Mucosa of descending colon (tissue), 1 donor: ENCODE measurements around a stretch of chr9.

GRCh38 chr9:134136229-134136347 is 206 bp downstream of the WDR5 start:
- PRO-cap, result no peak

- PRO-cap, result no peak
These were observed 2.2 kb downstream of the WDR5 start for GRCh38 chr9:134138109-134138498.

DNA sequence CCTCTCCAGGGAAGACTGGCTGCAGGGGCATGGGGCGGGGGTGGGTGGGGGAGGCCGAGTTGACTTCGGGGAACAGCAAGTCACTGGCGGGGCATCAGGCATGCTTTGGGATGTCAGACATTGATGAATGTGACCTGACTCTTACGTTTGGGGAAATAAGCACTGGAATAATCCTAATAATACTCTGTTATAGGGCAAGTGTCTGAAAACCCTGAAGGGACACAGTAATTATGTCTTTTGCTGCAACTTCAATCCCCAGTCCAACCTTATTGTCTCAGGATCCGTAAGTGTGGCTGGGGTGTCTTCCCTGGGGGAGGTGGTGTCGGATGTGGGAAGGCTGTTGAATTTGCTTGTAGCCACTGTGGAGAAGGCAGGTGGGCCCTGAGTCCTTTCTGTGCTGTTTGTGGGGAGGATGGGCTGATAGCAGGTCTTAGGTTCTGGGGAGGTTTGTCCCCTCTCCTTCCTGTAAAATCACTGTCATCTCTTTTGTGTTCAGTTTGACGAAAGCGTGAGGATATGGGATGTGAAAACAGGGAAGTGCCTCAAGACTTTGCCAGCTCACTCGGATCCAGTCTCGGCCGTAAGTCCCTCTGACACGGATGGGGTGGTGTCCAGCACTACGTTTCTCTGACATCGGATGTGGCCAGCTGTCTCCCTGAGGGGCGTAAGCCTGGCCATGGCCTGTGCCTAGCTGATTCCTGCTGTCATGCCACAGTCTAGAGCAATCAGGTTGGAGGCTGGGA is 6.4 kb downstream of the WDR5 start:
- PRO-cap, result no peak

GRCh38 chr9:134158528-134159676 is 23.0 kb downstream of the WDR5 start:
- PRO-cap, result no peak

DNA sequence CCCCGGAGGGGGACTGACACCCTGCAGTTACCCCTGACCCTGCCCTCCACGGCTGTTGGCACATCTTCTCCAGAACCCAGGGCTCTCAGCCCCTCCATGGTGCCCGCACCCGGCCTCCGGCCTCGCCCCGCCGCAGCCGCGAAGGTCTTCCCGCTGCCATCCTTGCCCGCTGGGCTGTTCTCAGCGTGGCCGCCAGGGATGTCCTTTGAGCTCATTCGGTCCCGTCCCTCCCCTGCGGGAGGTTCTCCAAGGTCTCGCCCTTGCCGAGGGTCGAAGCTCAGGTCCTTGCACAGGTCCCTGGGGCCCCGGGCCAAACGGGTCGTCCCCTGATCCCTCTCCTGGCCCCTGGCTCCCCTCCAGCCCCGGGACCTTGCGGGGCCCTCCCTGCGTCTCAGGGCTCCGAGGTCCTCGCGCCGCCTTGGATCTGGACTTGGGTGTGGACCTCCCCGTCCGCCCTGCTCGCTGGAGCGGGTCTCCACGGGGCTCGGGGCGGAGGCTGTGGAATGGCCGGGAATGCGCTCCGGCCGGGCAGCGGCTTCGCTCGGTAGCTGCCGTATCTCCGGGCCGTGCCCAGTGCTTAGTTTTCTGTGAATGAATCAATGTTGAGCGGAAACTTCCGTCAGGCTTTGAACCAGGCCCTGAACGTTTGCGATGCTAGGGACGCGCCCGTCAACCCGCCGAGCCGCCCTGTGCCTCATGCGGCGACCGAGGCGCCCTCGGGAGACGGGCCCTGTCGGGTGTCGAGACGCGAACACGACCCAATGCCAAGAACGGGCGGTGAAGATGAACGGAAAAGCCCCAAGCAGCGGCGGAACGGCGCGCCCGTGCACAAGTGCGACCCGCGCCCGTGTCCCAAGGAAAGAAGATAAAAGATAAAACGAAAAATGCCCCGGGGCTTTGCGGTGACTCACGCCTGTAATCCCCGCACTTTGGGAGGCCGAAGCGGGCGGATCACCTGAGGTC is 27.6 kb downstream of the WDR5 start:
- PRO-cap, result bidirectional peak, plus-strand start at position 214 of the sequence, minus-strand start at position 180 of the sequence

GRCh38 chr9:134164450-134165494 is 28.9 kb downstream of the WDR5 start:
- PRO-cap, result unidirectional peak, plus-strand start at chr9:134164983

DNA sequence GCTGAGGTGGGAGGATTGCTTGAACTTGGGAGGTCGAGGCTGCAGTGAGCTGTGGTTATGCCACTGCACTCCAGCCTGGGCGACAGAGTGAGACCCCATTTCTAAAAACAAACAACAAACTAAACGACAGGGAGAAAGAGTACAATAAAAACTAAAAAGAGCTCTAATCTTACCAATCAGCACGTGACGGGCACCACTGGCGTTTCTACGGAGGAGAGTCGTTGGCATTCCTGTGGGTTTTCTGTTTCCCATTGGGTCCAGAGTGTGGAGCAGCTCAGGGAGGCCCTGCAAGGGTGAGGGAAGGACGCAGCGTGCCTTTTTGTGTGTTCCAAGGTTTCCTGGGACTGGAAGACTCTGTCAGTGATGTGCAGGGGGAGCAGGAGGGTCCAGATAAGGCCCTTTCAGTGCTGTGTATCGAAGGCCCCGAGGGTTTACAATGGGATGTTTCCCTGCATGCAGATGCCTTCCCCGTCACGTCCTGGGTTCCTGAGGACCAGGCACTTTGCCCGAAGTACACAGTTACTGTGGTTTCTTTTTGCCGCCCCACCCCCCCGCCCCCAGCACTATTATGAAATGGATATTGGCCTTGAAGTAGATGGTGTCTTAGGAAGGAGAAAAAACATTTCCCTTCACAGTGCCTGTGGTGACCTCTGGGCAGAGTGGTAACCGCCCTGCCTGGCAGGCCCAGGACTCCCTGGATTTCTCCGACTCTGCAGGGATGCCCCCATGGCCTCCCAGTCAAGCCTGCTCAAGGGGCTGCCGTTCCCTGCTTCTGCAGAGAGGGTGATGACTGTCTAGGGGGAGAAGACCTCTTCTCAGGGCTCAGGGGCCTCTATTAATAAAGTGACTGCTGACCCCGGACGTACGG is 35.9 kb downstream of the WDR5 start:
- PRO-cap, result no peak

- PRO-cap, result no peak
These were observed 39.3 kb downstream of the WDR5 start for GRCh38 chr9:134175201-134175657.

- PRO-cap, result no peak
These were observed 54.5 kb downstream of the WDR5 start for GRCh38 chr9:134190060-134191075.

- PRO-cap, result no peak
These were observed 75.1 kb downstream of the WDR5 start for GRCh38 chr9:134210677-134211597.

DNA sequence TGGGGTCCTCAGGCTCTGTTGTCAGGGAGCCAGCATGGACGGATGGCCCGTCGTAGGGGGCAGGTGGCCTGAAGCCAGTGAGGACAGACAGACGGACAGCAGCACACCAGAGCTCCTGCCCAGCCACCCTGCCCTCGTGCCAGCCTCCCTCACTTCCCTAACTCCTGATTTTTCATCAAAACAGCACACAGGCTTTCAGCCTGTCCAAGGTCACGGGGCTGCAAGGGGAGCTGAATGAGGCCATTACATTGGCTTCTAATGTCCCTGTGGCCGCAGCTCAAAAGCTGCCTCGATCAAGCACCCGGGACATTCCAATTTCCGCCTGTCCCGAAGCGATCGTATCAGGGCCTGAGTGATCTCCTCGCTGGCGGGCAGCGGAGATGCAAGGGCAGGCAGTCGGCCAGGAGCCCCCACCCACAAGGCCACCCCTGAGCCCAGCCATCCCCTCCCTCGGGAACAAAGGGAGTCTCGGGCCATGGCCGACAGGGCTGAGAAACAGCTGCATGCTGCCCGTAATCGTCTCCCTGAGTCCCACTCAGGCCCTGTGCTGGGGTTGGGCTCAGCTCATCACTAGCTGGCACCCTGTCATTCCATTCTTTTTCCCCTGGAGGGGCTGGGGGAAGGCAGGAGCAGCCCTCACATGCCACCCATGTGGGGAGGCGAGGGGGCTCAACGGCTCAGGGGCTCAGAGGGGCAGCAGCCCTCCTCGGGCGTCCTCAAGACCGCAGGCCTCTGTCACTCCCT is 79.1 kb downstream of the WDR5 start:
- PRO-cap, result no peak

- PRO-cap, result no peak
These were observed 80.5 kb downstream of the WDR5 start for GRCh38 chr9:134216342-134216920.

GRCh38 chr9:134295176-134295833 is 30.9 kb upstream of the RXRA start:
- PRO-cap, result no peak

GRCh38 chr9:134331284-134331943 is 5.2 kb downstream of the RXRA start:
- PRO-cap, result no peak

- PRO-cap, result unidirectional peak, plus-strand start at chr9:134334259
These were observed 7.8 kb downstream of the RXRA start for GRCh38 chr9:134334027-134334419.

GRCh38 chr9:134345789-134346622 is 19.8 kb downstream of the RXRA start:
- PRO-cap, result no peak

DNA sequence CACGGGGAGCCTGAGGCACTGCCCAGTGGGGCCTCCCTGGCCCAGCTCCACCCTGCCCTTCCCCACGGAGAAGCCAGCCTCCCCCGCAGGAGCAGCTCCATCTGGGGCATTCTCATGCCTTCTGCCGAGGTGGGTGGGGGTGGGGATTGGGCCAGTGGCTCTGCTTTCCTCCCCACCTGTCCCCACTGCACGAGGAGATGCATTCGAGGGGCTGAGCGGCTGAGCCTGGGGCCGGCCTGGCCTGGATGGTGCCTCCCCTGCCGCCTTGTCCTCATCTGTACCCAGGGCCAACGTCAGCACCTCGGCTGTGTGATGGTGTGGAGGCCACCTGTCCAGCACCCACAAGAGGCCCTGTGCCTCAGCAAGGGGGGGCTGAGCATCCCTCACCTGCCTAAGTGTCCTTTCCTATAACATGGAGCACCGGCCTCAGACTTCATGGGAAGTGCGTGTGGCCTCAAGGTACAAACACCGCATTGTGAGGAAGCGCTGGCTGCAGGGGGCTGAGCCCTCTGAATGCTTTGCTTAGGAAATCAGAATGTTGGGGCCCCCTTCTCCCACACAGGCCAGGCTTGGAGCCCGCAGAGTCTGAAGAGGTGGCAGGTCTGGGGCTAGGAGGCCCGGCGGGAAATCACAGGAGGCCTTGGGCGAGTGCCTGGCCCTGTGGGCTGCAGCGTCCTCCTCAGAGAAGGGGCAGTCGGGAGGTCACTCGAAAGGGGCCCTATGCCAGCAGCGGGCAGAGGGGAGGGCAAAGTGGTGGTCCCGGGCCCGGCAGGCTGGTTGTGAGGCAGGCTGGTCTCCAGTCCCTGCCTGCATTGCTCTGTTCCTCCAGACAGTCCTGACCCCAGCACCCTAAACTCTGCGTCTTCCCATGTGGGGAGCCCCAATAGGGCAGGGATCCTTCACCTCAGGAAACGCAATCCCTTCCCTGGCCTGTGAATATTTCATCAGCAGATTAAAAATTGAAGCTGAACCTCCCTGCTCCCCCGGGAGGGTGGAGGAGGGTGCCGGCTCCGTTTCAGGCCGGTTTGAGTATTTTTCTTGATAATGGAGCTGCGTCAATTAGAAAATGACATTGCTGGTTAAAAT is 24.7 kb downstream of the RXRA start:
- PRO-cap, result no peak

GRCh38 chr9:134353471-134353965 is 27.3 kb downstream of the RXRA start:
- PRO-cap, result no peak

- PRO-cap, result no peak
These were observed 47.3 kb downstream of the RXRA start for GRCh38 chr9:134373674-134373867.

DNA sequence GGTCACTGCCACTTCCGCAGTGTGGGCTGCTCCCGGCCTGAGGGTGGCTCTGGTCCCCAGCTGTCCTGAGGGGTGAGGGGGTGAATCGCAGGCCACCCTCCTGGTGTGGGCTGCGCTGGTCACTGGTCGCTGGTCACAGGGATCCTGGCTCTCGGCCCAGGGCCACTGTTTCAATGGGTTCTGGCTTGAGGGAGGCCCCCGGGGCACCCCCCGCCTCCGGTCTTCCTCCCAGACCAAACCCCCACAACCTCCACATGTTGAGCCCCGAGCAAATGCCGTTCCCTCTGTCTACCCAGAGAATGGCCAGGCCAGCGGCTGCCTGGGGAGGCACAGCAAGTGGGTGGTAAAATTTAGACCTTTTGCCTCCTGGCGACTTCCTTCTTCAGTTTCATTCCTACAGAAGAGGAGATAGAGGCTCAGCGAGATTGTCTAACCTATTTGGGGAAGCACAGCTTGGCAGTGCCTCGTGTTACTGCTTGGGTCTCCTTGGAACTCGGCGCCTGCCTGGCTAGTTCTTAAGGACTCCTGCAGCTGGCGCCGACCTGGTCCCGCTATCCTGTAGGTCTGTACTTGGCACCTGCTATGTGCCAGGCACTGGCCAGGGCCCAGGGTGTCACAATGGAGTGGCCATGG is 48.2 kb downstream of the RXRA start:
- PRO-cap, result unidirectional peak, minus-strand start at position 301 of the sequence